A673 (cell line): Measurements from ENCODE around the gene PCMT1.

- PRO-cap, result no peak
Measured at GRCh38 chr6:147366141-147366901, 142.2 kb upstream of the SAMD5 start.

DNA sequence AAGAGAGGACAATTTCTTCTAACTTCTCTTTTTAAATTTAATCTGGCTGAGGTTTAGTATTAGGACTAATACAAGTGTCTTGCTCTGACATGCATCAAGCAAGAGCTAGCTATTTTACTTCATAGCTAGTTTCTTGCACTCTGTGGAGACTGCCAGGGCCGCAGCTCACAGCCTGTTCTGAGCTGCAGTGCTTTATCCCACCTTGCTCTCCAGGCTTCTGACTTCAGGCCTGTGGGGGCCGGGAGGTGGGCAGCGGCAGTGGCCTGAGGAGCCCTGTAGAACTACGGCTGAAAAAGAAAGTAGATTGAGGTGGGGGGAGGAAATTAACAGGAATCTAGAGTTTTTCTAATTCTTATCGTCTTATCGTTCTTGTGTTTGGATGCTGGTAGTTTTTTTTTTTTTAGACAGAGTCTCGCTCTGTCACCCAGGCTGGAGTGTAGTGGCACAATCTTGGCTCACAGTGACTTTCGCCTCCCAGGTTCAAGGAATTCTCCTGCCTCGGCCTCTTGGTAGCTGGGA, 56.6 kb downstream of the SAMD5 start:
- PRO-cap, result no peak

DNA sequence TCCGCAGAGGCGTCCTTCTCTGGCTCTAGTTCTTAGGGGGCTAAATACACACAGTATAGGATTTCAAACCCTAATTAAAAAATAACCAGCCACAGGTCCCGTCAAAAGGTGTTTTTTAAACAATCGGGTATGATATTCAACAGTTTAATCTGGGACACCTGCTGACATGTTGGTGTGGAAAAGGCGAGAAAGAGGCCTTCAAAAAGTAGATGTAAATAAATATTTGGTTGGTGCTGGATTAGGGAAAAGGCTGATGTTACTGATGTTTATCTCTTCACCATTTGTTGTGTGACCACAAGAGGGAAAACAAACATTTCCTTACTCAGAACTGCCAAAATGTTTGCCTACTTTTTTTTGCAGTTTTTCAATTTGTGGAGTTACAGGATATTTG, 679 bp downstream of the SASH1 start:
- PRO-cap, result no peak

GRCh38 chr6:148364014-148364920, 21.6 kb downstream of the SASH1 start:
- PRO-cap, result no peak

DNA sequence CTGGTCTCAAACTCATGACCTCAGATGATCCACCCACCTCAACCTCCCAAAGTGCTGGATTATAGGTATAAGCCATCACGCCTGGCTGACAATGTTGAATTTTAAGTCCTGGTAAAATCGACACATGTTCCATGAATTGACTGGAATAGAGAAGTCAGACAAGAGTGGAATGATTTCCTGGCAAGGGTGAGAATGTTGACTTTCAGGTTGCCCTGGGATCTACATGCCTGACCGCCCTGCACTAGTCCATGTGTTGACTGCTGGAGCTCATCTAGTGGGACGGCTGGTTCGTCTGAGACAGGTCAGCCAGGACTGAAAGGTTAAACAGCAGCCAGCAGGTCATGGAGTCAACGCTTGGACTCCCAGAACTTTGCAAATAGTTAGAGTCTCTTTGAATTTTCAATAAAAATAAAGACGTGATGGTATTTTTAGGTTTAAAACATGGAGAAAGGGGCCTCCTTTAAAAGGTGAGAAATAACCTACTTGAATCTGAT, 88.8 kb downstream of the SASH1 start:
- PRO-cap, result no peak

DNA sequence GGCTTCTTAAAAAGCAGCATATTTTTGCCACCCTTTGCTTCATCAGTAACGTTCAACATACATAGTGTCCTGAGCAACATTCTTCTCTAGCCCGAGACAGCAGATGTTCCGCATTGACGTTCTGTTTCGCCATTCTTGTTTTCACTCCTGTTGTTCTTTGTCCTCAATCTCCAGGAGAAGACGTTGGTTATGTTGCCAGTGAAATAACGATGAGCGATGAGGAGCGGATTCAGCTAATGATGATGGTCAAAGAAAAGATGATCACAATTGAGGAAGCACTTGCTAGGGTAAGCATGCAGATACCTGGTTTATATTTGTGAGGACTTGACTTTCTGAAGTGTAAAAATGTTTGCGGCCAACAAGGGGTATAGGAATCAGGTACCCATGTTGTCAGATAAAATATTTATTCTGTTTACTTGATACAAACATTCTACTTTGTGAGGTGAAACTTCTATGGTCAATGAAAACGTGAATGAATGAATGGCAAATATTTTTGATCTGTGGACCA, 131.4 kb downstream of the SASH1 start:
- PRO-cap, result no peak

DNA sequence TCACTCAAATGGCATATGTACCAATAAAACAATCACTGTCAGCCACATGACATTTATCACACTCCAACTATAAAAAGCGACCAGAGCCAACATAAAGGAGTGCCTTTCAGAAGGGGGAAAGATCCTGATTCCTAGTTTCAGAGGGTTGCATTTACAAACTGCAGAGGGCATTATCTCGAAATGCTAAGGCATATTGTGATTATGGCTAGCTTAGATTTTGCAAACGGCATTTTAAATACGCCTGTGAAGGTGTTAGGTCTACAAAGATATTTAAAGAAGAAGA, 176.4 kb downstream of the SASH1 start:
- PRO-cap, result no peak

DNA sequence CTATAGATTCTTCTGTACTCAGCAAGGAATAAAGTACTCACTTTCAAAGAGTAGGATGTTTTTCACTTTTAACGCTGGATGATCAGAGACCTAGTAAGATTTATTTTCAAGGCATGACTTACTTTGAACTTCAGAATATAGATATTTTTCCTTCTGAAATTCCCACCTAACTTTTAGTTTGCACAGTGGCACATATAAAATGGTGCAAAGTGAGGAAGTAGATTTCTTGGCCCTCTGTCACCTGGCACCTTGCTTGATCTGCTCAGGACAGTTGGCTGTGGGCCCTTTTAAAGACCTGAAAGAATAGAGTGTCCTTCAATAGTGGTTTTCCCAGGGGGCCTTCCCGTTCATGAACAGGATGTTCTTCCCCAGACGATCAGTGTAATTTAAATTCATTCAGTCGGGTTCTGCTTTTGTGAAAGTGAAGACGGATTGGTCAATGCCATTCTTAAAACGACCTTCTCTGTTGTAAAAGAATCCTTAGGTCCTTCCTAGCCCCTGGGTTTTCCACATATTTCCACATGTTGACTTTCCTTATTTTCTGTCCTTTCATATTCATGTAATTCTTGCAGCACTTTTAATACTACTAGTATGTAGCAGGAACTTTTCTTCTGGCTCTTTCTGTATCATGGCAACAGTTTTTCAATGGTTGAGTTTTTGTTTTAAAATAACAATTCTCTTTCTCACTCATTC, 178.5 kb downstream of the SASH1 start:
- PRO-cap, result no peak

DNA sequence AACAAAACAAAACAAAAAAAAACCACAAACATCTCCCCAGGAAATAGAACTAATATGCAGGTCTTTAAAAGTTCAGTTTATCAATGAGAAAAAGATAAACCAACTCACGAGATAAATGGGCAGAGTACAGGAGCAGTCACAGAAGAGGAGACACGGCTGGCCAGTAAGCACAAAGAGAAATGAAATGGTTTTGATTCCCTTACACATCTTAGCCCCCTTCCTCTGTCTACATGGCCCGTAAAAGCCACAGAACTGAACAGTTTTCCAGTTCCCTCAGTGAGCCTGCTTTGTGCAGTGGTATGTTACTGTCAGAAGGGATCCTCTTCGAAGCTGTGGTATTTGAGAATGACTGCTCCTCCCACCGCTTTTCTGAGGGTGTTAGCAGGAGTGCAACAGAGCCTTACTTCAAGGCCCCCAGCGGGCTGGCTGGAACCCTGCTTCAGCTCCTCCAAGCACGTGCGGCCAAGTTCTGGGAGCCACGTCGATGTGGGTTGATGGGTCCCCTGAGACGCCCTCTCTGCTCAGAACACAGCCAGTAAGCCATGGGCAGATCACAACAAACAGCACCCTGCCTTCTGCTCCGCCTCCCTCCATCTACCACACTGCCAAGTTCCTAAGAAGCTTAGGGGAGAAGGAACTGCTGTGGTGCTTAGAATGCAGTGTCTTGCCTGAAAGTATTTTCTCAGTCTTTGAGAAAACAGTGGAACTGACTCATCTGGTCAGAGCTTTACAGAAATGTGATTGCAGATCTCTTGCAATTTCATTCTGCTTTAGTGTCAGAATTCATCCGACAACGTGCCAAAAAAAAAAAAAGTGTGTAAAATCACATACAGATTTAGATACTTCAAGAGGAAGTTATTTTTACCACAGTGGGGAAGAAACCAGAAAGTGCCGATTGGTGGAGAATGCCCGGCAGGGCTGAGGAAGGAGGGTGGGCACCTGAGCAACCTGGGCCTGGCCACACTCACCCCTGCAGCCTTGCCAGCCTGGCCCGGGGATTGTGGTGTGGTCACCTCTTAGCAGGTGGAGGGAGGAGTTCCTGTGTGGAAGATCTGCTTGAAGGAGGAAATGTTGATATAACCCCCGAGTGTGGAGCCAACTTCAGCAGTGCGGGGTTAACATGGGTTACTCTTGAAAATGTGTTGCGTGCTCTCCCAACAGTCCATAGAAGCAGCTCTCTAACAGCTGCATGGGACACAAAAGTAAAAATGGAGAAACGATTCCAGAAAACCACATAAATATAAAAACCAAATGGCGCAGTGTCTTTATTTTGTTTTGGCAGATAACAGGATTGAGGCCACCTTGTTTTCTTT, 14.3 kb downstream of the UST start:
- PRO-cap, result no peak

GRCh38 chr6:148798381-148798757, 51.5 kb downstream of the UST start:
- PRO-cap, result no peak

DNA sequence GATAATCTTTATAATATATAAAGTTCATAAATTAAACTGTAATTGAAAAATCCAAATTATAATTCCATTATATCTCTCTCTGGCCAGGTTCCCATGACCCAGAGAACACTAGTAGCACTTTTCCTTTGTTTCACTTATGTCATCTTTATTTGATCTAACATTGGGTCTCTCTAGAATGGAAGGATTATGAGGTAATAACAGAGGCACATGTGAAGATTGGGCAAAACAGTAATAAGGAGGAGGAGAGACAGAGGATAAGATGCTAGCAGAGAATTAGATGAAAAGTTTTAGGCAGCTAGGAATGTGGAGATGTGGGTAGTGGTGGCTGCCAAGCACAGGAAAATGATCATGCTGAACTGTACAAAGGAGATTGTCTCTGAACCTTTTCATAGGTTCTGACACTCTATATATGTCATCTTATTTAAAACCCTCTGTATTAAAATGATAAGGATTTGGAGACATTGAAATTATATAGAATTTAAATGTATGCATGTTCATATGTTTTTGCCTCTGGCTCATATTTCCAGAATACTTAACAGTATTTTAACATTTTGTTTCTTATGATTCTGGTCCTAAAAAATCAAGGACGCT, 3.4 kb downstream of the TAB2 start:
- PRO-cap, result no peak

DNA sequence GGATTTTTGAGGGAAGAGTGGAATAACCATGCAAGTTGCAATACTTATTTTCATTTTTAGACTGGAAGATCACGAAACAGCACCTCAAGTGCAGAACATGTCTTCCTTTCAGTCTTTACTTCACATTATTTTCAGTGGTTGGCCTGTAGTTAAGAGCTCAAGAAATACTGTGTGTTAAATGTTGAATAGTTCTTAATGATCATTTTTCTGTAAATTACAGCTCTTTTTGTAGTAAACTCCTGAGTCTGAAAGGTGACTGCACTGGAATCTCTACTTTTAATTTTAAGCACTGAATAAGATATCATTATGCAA, 5.3 kb downstream of the TAB2 start:
- PRO-cap, result no peak

DNA sequence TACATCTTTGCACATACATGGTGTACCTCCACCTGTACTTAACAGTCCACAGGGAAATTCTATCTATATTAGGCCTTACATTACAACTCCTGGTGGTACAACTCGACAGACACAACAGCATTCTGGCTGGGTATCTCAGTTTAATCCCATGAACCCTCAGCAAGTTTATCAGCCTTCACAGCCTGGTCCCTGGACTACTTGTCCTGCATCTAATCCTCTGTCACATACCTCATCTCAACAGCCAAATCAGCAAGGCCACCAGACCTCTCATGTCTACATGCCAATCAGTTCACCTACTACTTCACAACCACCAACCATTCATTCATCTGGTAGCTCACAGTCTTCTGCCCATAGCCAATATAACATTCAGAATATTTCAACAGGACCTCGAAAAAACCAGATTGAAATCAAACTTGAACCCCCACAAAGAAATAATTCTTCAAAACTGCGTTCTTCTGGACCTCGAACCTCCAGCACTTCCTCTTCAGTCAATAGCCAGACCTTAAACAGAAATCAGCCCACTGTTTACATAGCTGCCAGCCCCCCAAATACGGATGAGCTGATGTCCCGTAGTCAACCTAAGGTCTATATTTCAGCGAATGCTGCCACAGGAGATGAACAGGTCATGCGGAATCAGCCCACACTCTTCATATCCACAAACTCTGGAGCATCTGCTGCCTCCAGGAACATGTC, 21.4 kb upstream of the SUMO4 start:
- PRO-cap, result no peak

- PRO-cap, result unidirectional peak, minus-strand start at chr6:149567085
Measured at GRCh38 chr6:149566961-149567323, 767 bp downstream of the GINM1 start.

DNA sequence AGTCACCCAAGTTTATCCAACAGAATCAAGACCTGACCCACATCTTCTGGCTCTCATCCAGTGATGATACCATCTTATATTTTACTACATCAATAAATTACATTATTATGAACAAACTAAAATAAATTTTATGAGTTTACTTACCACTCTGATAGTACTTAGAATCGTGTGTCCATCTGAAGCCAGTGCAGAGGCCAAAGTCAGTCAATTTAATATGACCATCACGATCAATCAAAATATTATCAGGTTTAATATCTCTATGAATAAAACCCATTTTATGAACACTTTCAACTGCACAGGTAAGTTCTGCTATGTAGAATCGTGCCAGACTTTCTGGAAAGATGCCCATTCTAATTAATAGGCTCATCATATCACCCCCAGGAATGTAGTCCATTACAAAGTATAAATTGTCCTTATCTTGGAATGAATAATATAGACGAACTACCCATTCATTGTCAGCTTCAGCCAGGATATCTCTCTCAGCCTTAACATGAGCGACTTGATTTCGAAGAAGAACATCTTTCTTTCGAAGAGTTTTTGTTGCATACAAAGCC, 31.3 kb upstream of the KATNA1 start:
- PRO-cap, result no peak

- PRO-cap, result no peak
Measured at GRCh38 chr6:149726154-149727350, 8.7 kb upstream of the LATS1 start.

GRCh38 chr6:149749238-149749922, at the start of gene PCMT1:
Gene PCMT1 (plus strand): TSS chr6:149749741.
- PRO-cap, result bidirectional peak, plus-strand start at chr6:149749433, minus-strand start at chr6:149749472; bidirectional peak, plus-strand start at chr6:149749743, minus-strand start at chr6:149749575

DNA sequence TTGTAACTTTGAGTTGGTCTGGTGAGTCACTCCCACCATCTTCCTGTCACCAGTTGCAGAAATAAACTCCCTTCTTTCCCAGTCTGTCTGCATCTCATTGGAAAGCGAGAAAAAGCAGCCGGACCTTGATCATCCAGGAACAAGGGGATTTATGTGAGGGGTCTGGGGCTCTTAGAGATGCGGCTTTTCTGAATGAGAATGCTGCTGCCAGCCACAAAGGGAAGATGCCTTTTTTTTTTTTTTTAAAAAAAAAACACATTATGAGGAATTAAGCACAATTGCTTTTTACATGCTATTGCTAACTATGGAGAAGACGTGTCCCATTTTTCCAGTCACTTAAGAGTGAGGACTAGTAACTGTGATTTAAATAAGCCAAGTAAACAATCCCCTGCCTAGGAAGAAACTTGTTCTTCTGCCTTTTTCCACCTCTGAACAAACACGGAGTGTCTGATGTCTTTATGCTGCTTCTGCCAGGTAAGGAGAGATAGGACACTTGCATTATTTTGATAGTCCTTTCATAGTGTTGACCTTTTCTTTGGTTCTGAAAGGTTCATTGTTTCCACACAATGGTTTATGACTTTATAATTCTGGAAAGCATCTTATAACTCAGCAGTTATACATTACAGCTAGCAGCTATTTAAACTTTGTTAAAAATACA, 8.6 kb downstream of the LRP11 start:
- PRO-cap, result no peak

- PRO-cap, result no peak
Measured at GRCh38 chr6:150037261-150037783, 12.0 kb upstream of the RAET1L start.

GRCh38 chr6:150069697-150069934, 695 bp upstream of the ULBP3 start:
- PRO-cap, result no peak